ENCODE measurements around the genes LRRC34, SKIL, CLDN11 and SLC2A2.

DNA sequence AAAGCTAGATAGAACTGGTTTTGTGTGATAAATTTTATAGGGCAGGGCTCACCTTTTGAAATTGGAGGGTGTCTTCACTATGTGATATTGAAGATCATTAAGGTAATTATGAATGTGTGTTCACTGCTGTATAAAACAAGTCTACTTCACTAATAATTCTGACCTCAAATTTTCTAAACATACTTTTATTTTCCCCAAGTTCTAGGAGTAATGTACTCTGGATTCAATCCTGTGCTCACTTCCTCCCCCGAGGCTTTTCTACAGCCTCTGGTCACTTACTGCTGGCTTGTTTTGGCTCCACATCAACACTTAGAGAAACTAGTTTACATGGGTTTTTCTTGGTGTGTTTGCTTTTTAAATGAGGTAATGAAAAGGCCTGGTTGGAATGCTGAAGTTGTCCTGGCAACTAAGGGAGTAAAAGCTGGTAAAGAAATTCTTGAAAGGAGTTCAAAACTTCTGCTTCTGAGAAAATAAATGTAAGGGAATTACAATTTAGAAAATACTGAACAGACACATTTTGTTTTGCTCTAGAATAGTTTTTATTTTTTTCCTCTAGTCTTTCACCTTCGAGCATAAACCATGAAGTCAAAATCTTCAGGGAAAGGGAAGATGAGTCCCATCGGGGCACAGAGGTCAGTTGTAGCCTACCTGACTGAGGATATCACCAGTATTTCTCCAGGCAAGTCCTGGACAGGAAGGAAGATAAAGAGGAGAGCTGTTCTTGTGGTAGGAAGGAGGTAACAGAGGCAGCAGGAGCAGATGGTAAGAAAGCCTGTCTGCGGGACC lies 44.6 kb upstream of the SPTSSB start:
- PRO-cap, 2 experiments, result no peak in any of the 2 experiments

GRCh38 chr3:161429246-161429758 lies 58.0 kb upstream of the SPTSSB start:
- PRO-cap, 2 experiments, result no peak in any of the 2 experiments

- PRO-cap, 2 experiments, result no peak in any of the 2 experiments
Observed at GRCh38 chr3:165194376-165194775, 1.8 kb downstream of the SLITRK3 start.

DNA sequence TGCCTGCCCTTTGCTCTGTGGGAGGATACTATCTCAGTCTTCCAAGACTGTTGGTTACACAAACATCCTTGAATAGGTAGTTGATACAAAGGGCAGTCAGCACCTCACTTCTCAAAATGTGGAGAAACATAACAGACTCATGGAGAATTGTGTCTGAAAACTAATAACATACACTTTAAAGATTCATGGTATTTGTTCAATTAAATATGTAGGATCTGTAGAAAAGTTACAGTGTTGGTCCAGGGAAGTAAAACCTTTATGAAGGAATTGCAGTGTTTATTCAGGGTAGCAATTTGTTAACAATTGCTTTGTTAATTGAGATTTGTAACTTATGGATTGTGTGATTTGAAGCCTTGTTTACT lies 103.2 kb downstream of the GOLIM4 start:
- PRO-cap, 2 experiments, result no peak in any of the 2 experiments

DNA sequence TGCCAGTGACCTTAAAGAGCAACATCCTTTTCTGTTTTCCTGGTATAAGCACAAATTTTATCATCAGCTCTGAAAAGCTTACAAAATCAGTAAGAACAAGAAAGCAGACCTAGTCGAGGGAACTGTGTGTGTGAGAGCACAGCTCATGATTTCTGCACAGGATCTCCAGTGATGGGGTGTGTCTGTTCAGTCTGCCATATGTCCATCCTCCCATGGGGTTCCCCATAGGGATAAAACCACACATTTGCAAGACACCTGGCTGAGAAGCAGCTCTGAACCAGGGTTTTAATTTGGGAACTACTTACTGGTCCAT lies 72.4 kb downstream of the GOLIM4 start:
- PRO-cap, 2 experiments, result no peak in any of the 2 experiments

- PRO-cap, 2 experiments, result no peak in any of the 2 experiments
Observed at GRCh38 chr3:168028906-168029346, 66.8 kb downstream of the GOLIM4 start.

DNA sequence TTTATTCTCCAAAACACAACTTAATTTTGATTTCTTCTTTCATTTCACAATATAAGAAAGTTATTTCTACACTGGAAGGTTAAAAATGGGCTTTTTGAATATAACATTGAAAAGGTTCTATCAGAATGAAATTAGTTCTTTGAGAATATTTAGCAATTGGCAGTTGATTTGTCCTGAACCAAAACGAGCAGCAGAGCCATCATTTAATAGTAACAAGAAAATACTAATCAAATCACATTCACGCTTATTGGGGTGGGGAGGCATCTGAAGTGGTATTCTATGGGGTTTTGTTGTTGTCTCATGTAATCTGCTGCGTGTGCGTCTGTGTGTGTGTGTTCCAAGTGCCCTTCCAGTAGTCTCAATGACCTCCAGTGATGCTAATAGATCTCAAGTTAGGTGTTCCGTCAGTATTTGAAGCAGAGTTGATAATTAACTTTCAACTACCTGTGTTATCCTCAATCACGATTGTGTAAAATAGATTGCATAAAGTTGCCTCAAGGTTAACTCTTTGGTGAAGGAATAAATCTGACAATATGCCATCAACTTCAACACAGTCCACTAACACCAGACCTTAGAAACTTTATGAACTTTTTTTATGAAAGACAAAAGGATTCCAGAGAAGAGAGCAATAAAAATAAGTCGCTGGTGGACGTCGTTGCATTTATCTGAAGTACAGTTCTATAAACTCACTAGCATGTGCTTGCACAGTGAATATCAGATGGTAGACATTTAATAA lies 375.0 kb downstream of the MECOM start:
- PRO-cap, 2 experiments, result no peak in any of the 2 experiments

DNA sequence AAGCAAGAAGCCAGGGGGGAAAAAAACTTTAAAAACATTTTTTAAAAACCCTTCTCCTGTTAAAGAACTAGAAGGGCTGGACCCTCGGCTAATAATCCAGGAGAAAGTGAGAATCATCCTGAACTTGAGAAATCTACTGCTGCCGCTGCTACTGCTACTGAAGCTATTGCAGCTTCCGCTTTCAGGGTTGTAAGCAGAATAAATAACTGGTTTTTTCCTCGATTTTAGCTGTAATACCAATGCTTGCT lies 420 bp upstream of the MECOM start:
- PRO-cap, 2 experiments, result no peak in any of the 2 experiments

- PRO-cap, 2 experiments, result peak in 1 of 2 experiments; most common plus-strand start chr3:169668291 (in 1)
Observed at GRCh38 chr3:169667806-169669019, 4.7 kb upstream of the MECOM start.

GRCh38 chr3:169812830-169813151 lies at the start of gene LRRC34:
Gene LRRC34, minus strand, starts transcription at chr3:169812904.
- PRO-cap, 2 experiments, result peak in 2 of 2 experiments; most common plus-strand start chr3:169813068 (in 2); most common minus-strand start chr3:169813020 (in 1)

- PRO-cap, 2 experiments, result no peak in any of the 2 experiments
Observed at GRCh38 chr3:169975791-169976282, 9.2 kb downstream of the SEC62 start.

DNA sequence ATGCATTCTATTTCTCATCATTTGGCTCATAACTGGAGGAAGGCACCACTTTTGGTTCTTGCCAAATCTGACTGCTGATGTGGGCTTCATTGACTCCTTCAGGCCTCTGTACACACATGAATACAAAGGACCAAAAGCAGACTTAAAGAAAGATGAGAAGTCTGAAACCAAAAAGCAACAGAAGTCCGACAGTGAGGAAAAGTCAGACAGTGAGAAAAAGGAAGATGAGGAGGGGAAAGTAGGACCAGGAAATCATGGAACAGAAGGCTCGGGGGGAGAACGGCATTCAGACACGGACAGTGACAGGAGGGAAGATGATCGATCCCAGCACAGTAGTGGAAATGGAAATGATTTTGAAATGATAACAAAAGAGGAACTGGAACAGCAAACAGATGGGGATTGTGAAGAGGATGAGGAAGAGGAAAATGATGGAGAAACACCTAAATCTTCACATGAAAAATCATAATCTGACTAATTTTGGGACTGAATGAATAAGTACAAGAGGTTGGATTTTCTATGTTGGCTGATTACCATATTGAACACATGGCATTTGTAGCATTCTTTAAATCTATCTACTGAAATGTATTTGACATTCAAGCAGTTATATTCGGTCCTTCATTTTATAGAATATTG lies 26.1 kb downstream of the SEC62 start:
- PRO-cap, 2 experiments, result no peak in any of the 2 experiments

DNA sequence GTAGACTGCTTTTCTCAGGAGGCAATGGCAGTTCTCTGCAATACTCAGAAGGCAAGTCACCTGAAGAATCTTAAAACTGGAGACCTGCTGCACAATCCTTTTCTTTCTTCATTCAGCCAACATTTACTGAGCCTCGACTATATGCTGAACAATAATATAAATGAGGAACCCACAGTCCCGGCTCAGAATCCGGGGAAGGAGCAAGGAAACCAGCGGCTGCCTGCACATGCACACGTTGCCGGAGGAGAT lies 35.2 kb downstream of the SEC62 start:
- PRO-cap, 2 experiments, result no peak in any of the 2 experiments

DNA sequence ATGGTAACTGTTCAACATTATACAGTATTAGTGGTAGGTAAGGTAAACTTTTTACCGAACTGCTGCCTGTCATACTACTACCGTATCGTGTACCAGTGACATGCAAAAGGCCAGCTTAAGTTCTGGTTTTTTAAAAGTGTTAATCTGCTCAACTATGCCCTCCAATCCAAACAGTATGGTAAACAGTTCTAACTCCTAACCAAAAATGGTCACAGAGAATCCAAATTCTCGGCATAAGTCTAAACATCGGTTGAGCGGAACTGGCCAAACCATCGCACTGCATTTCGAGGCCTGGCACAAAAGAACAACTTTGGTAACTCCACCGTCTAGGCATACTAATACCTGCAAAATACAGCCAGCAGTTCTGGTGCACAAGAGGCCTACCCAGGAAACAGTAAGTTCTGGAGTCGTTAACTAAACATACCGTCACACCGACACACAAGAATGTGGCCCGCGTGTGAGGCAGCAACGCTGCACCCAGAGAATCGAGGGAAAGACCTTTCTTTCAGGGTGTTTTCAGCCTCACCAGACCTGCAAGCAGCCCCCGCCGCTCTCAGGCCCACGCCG lies 836 bp downstream of the PHC3 start:
- PRO-cap, 2 experiments, result no peak in any of the 2 experiments

- PRO-cap, 2 experiments, result no peak in any of the 2 experiments
Observed at GRCh38 chr3:170270187-170270883, 48.1 kb downstream of the PRKCI start.

DNA sequence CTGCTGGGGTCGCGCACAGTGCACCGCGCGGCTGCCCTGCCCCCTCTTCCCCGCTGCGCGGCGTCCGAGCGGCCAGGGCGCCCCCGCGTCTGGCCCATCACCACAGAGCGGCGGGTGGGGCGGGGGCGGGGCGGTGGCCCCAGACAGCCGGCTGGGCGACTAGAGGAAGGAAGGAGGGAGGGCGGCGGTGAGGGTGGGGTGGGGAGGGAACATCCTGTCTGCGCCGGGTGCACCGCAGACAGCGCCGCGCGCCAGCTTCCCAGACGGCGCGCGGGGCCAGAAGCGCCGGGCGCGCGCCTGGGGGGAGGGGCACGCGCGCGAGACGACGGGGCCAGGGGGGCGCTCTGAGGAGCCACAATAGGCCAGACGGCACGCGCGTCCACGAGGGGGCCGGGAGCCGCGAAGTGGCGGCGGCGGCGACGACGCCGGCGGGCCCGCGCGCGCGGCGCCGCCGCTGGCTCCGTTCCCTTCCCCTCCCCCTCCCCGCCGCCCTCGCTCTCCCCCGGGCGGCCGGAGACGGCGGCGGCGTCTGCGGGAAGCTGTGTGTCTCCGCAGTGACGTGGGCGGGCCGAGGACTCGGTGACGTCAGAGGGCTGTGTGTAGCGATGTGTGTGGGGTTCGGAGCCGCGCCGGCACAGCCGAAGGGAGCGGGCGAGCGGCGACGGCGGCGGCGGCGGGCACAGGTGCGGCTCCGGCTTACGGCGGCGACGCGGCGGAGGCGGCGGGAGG lies at the start of gene SKIL:
Gene SKIL, plus strand, starts transcription at position 635 of the 729 bp plus-strand sequence.
- PRO-cap, 2 experiments, result peak in 2 of 2 experiments; most common plus-strand start position 635 of the sequence (in 2); most common minus-strand start position 91 of the sequence (in 2)

DNA sequence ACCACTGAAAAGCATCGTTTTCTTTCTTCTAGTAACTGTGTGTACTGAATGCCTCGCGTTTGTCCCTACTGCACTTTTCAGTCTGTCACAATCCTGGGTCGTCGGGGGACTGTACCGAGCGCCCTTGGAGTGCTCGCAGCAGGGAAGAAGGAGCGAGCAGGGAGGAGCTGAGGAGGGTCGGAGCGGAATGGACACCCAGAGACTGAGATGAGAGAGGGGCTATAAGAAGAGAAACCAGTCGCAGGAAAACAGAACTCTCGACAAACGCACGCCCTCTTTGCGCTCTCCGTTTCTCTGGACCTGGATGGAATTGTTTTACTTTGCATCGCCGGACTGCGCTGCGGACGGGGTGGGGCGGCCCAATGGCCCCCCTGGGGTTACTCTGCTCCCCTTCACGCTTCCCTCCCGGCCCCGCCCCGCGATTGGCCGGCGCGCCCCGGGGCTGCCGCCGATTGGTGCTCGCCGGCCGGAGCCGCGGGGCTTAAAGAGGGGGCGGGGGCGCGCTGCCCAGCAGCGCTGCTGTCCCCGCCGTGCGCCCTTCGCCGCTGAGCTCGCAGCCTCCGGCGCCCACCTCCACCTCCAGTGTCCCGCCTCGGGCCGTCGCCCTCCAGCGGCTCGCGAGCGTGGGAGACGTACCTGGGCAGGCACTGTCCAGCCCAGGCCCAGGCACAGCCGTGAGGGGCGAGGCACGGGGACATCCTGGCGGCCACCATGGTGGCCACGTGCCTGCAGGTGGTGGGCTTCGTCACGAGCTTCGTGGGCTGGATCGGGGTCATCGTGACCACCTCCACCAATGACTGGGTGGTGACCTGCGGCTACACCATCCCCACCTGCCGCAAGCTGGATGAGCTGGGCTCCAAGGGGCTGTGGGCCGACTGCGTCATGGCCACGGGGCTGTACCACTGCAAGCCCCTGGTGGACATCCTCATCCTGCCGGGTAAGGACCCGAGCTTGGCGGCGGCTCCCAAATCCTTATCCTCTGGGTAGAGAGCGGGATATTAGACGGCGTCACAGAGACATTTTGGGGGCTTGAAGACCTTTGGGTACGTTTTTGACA lies at the start of gene CLDN11:
Gene CLDN11, plus strand, starts transcription at position 513 of the 1,057 bp plus-strand sequence.
- PRO-cap, 2 experiments, result peak in 2 of 2 experiments; most common plus-strand start position 510 of the sequence (in 2); most common minus-strand start position 296 of the sequence (in 2)

DNA sequence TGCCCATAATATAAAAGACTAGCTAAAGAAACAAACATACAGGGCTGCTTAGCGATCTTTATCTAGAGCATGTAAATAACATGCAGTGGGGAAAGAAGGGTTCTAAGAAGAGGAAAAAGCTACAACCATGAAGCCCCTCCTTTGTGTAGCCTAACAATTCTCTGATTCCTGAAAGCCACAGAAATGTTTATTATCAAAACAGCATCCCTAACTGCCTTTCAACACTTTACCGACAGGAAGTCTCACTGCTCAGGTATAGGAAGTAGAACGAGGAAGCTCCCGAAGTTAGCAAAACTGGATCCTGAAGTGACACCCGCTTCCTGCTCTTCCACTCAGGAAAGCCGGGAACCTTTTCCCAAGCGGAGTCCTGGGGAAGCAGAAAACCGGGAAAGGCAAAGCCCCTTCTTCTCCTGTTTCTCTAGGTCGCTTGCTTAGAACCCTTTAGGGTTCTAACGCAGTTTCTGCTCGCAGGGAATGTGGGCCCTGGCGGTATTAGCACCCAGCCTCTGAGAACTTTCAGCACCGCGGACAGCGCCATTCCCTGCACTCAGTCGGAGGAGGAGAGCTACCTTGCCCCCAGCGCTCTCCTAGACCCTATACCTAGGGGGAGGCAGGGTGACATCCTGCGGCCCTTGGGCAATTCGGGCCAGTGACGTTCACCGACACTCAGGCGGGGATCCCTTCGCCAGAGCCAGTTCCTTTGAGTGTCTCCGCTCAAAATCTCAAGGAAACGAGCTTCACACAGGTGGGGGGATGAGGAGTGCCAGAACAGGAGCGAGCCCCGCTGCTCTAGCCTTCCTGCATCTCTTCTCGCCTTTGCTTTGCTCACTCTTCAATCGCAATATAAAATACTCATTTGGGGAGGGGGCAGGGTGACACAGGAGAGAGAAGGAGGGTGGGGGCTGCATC lies 1.4 kb downstream of the SLC7A14 start:
- PRO-cap, 2 experiments, result no peak in any of the 2 experiments

DNA sequence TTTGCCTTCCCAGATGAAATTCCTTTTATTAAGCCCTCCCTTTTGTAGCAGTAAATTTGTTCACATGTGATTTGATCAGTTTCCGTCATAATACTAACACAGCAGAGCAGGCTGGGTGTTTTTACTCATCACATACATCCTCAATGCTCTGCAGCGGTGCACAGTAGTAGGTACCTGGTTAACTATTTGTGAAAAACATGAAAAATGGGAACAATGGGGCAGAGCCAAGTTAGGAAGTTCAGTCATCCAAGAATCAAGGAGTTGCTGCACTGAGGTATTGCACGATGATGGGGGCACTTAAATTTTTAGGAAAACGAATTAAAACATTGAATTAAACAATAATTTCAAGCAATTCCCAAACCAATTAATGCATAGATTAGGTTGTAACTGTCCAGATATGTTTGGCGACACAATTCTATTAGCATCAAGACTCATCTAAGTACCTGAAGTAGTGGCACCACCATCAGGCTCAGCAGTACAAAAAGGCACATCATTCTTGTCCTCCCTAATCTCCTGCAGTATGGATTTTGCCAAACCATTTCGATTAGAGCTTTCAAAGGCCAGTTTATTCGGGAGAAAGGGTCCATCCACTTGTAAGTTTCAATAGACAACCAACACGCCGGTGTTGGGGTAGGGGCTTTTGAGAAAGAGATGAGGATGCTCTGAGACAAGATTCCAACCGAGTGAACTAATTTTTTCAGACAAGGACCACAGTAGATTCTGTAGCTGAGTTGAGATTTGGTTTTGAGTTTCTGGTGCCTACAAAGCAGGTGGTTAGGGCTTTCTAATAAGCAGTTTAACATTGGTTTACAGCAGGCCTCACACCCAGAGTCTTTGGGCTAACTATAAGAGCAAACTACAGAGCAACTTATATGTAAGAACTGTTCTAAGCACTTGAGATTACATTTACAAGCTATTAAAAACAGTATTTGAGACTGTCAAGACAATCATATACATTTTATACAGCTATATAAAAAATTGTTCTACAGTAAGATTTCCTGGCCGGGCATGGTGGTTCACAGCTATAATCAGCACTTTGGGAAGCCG lies 4.8 kb downstream of the RPL22L1 start:
- PRO-cap, 2 experiments, result no peak in any of the 2 experiments

- PRO-cap, 2 experiments, result no peak in any of the 2 experiments
Observed at GRCh38 chr3:171026381-171027294, at the start of gene SLC2A2. Gene SLC2A2, minus strand, starts transcription at chr3:171026720.